Pulmonary lymph node (tissue), 1 donor: Measurements from ENCODE around the genes OR10T2 and IFI16.

GRCh38 chr1:156962984-156963983, 42.9 kb downstream of the LRRC71 start:
- PRO-cap = bidirectional peak, plus-strand start at chr1:156963876, minus-strand start at chr1:156963731

DNA sequence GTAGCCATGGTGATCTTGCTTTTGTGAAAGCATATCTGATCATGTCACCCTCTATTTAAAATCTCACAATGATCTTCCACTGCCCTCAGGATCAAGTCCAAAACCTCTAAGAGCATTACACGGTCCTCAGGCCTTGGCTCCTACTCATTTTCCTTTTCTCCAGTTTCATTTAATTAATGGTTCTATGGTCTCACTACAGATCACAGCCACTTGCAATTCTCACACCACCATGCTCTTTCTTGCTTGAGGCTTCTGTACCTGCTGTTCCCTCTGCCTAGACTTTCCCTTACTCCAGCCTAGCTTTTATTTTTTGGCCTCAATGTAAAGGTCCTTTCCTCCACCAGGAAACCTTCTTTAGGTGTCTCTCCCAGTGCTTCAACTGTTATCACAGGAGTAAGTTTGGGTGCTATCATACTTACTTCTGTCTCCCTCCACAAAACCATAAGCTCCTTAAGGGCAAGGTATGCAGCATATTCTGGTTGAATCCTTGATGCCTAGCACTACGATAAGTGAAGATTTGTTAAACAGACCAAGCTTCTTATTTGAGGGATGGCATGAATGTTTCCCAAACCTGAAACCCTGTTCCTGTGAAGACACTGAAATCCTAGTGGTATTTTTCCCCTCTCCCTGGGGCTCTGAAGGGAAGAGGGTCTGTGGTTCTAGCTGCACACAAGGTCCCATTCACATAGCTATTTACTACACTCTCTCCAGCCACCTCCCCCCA, 11.9 kb downstream of the ARHGEF11 start:
- PRO-cap = no peak

GRCh38 chr1:157106274-157106947, 6.8 kb upstream of the ETV3L start:
- PRO-cap = no peak

DNA sequence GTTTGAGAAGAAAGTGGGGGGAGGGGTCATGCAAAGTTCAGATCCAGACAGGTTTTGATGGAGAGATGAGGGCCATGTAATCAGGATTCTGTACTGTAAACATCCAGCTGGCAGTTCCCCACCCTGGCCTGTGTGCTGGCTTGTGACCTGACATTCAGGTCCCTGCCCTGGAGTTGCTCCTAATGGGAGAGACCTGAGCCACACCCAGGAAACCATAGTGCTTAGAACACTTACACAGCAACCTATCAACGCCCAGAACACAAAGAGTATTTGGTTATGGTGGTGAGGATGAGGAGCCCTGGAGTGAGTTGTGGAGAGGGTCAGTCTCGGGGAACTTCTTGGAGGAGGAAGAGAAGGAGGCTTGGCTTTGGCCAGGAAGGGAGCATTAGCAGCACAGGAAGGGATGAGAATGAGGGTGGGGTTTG, 15.7 kb upstream of the ETV3 start:
- PRO-cap = no peak

- PRO-cap = no peak
These were observed 16.1 kb upstream of the ETV3 start for GRCh38 chr1:157154303-157154707.

DNA sequence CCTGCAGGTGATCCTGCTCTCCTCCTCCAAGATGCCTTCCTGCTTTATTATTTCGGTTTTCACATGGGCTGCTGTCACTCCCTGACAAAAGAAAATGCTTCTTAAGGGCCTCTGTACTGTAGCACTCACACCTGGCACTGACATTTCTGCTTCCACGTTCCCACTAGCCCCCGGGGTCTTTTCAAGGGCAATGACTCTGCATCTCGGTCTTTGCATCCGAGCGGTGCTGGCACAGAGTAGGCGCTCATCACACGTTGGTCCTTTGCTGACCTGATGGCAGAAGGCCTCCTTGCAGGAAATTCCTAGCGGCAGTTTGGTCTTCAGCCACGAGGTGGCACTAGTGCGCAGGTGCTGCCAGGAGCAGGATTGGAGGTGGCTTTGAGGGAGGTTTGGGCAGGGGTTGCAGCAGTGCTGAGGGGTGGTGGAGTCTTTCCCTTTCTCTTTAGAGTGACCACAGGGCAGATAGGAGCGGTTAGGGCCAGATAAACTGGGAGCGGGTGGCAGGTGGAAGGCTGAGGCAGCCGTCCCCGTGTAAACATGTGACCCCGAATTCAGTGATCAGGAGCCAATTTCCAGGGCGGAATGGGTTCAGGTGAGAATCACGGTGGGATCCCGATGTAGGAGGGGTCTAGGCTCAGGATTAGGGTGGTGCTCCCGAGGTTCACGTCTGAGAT, 25.4 kb upstream of the ETV3 start:
- PRO-cap = no peak

DNA sequence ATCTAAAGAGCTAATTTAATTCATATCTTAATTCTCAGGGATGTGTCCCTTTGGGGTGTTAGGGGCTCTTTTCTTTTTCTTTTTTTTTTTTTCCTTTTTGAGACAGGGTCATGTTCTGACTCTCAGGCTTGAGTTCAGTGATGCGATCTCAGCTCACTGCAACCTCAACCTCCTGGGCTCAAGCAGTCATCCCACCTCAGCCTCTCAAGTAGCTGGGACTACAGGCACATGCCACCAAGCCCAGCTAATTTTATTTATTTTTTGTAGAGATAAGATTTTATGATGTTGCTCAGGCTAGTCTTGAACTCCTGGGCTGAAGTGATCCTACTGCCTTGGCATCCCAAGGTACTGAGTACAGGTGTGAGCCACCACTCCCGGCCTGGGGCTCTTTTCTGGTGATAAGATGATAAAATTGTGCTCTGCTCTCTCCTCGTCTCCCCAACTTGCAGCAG, 15.1 kb downstream of the FCRL1 start:
- PRO-cap = no peak

- PRO-cap = no peak
These were observed 27.5 kb upstream of the KIRREL1 start for GRCh38 chr1:157965839-157966433.

- PRO-cap = no peak
These were observed 3.0 kb downstream of the KIRREL1 start for GRCh38 chr1:157996368-157996866.

DNA sequence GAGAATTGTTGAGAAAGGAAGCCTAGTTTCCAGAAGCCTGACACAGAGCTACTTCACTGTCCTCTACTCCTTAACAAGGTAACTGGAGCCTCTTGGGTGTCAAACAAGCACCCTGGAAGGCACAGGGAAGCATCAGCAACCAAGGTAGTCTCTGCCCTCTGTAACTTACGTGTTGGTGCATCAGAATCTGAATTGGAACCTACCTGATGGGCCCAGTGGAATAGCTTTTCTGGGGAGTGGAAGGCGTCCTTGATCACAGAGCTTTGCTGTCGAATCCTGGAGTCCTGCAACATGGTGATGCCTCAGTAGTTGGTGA, 30.7 kb downstream of the SMIM42 start:
- PRO-cap = no peak

- PRO-cap = no peak
These were observed 3.0 kb downstream of the SMIM42 start for GRCh38 chr1:158125166-158125387.

- PRO-cap = bidirectional peak, plus-strand start at chr1:158179918, minus-strand start at chr1:158179690
These were observed 1.1 kb upstream of the CD1D start for GRCh38 chr1:158179370-158180259.

DNA sequence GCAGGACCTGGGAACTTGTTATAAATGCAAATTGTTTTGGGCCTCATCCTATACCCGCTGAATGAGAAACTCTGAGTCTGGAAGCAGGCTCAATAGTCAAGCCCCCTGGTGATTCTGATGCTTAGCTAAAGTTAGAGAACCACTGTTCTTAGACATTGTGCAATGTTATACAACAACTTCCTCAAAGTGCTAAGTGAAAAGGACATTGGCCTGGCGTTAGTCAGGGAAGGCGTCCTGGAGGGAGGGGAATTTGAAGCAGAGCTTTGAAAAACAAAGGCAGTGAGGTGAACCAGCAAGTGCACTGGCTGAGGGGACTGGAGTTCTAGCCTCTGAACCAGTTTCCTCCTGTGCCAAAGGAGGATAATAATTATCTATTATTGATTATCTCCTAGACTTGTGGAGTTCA, 5.1 kb downstream of the CD1D start:
- PRO-cap = no peak

GRCh38 chr1:158399216-158399785, at the start of gene OR10T2:
Gene OR10T2, minus strand, starts transcription at chr1:158399466.
- PRO-cap = no peak

GRCh38 chr1:159009644-159010875, at the start of gene IFI16:
Gene IFI16, plus strand, starts transcription at chr1:159009907.
- PRO-cap = bidirectional peak, plus-strand start at chr1:159009927, minus-strand start at chr1:159009831

- PRO-cap = no peak
These were observed 23.1 kb downstream of the AIM2 start for GRCh38 chr1:159053189-159054116.

DNA sequence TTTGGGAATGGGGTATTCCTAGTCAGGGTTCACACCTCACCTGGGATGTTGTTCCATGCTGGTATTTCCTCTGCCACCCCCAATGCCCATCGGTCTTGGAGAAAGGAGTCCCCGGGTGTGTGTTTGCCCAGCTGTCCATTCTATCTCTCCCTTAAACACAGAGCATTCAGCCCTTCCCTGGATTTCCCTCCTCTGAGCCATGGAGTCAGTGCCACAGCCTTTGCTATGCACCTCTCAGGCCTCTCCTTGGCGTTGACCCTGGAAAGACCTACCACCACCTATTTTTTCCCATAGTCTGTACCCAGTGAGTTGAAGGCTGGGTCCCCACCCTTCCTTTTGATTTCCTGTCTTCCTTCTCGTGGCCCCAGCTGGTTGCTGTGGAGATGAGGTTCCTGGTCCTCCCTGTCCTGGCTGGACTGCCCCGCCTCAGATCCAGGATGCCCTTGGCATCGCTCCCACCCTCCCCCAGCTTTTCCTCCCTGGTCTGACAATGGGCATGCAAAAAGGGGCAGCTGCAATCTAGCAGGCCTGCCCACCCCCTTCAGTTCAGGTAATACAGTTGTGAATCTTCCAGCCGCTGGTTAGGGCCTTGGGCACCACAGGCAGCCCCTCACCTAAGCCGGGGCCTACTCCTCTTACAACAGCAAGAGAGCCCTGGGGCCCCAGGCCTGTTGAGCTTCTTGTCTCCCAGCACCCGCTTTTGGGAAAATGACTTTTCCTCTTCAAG, 2.3 kb upstream of the ACKR1 start:
- PRO-cap = no peak

- PRO-cap = no peak
These were observed 4.4 kb upstream of the APCS start for GRCh38 chr1:159583148-159583753.

DNA sequence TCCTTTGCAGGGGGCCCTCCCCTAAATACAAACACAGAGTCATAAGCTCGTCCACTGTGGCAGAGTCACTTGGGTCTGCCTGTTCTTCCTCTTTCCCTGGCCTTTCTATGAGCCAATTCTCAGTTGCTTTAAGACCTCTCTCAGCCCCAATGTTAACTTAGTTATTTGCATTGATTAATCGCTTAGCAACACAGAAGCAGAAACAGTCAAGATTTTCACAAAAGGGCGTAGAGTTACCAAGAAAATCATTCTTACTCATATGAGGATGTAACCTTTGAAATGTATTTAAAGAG, 14.9 kb downstream of the APCS start:
- PRO-cap = no peak

GRCh38 chr1:159923116-159924211, 1.8 kb downstream of the TAGLN2 start:
- PRO-cap = bidirectional peak, plus-strand start at chr1:159923454, minus-strand start at chr1:159923339; bidirectional peak, plus-strand start at chr1:159923878, minus-strand start at chr1:159923723